Right cardiac atrium (tissue), 1 donor: ENCODE measurements around a stretch of chr11.

GRCh38 chr11:12017916-12018277 lies 9.5 kb upstream of the DKK3 start:
- PRO-cap: no peak

DNA sequence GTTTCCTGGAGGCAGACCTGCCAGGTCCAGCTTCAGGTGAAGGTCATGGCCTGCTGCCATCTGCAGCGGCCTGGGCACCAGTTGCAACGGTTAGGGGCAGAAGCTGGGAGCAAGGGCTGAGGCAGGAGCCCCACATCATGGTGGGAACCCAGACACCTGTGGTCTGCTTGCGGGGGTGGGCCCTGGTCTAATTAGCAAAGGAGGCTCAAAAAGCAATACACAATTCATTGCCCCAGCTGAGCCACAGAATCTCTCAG lies 42.6 kb upstream of the DKK3 start:
- PRO-cap: no peak

DNA sequence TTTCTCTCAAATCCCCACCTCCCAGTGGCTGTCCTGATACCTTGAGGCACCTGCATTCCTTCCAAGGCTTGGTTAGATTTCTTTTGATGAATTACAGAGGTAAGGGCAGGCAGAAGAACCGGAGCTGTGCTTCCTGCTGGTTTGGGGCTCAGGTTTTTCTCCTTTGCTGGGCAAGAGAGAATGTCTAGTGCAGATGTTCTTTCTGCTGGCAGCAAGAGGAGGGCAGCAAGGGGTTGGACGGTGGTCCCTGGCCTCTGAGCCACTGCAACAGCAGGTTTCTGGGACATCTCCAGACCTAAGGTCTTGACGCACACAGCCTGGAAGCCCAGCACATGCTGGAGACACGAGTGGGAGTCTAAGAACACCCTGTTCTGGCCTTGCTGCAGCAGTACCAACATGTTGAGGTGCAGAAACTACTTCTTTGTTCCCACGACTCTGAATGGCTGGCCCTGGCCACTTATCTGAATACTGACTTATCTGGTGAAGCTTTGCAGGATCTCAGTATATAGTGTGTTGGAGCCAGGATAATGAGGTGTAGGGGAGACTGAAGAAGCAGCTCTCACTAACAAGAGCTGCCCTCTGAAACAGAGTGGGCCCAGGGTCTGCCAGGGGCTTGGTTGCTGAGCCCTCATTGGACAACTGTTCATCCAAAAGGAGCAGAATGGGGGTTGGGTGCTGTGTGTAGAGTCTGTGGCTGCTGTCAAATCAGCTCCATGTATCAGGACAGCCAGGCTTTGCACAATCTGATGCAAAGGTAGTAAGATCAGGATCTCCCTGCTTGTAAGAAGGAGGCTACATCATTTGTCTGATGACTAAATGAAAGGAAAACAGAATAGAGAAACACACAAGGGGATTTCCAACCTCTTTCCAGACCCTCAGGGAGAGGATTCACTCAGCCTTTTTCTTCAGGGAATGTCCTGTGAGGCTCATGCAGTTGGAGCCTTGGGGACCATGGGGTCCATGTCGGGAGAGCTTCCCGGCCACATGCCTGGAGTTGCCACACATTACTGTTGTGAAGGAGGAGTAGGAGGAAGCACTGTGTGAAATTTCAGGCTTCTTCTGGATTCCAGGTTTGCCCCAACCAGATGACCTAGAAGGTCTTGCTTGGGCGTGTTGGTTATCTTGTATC lies 7.0 kb downstream of the MICAL2 start:
- PRO-cap: no peak

DNA sequence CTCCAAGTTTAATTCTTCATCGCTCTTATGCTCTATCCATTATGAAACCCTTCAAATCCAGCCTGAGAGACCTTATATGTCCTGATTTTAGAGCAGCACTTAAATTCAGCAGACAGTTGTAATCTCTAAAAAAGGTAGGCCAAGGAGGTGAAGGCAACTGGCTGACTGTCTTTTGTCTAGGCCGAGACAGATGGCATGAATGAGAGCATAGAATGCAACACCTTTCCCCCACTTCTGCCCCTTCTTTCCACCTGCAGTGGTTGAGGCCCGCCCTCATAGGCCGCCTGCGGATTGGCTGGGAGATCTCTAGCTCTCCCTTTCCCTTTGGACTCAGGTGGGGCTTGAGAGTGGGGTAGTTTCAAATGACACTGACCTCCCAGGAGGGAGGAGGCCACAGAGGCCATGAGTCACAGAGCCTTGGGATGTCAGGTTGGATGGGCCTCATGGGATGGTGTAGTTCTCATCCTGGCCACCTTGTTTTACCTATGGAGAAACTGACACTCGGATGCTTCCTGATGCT lies 9.0 kb downstream of the MICAL2 start:
- PRO-cap: no peak

DNA sequence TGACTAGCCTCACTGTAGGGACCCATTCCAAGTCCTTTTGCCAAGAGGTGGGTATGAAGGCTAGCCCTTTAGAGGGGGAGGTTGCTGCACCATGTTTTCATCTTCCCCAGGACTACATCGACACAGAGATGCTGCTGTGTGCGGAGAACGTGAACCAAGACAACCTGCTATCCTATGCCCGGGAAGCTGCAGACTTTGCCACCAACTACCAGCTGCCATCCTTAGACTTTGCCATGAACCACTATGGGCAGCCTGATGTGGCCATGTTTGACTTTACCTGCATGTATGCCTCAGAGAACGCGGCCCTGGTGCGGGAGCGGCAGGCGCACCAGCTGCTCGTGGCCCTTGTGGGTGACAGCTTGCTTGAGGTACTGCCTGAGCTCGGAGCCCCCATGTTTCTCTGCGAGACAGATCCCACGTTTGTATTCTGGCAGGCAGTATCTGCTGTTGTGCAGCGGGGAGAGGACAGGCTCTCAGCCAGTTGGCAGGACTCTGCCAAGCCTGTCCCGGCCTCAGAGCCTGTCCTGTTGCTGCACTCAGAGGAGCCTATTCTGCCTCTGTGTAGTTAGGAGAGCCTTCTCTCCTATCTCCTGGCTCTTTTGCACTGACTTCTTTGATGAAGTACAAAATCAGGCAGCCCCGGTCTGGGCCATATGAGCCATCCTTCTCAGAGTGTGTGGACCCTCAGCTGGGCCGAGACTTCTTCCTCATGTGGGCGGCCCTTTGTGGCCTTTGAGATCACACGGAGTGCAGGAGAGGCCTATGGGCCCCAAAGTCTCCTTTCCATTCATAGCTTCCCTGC lies 109.9 kb downstream of the MICAL2 start:
- PRO-cap: no peak

- PRO-cap: no peak
Measured at GRCh38 chr11:12236558-12237617, 126.5 kb downstream of the MICAL2 start.

- PRO-cap: no peak
Measured at GRCh38 chr11:12379816-12381052, 2.9 kb downstream of the PARVA start.

- PRO-cap: no peak
Measured at GRCh38 chr11:12388151-12388698, 10.9 kb downstream of the PARVA start.

DNA sequence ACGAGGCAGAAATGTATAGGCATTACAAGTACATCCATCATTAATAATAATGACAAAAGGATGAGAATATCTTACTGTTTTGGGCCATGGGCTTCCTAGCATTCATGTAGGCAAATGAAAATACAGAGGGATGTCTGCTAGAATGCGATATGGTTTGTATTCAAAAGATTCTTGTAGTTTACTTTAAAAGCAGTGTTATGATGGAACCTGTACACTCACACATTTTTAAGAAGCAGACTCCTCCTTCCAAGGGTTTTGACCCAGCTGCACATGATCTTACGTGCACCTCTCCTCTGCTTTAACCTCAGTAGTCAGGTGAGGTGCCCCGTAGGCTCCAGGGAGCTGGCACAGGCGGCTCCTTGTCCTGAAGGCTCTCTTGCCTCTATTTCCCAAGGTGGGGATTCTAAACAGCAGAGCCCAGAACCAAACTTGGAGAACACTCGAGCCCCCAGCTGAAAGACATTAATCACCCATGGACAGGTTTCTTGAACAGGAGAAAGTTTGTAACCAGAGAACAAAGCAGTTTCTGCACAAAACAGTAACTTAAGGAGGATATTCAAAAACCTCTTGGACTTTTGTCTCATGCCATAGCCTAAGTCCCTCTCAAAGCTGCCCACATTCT lies 36.1 kb downstream of the PARVA start:
- PRO-cap: no peak

- PRO-cap: no peak
Measured at GRCh38 chr11:12426560-12426977, 49.2 kb downstream of the PARVA start.

DNA sequence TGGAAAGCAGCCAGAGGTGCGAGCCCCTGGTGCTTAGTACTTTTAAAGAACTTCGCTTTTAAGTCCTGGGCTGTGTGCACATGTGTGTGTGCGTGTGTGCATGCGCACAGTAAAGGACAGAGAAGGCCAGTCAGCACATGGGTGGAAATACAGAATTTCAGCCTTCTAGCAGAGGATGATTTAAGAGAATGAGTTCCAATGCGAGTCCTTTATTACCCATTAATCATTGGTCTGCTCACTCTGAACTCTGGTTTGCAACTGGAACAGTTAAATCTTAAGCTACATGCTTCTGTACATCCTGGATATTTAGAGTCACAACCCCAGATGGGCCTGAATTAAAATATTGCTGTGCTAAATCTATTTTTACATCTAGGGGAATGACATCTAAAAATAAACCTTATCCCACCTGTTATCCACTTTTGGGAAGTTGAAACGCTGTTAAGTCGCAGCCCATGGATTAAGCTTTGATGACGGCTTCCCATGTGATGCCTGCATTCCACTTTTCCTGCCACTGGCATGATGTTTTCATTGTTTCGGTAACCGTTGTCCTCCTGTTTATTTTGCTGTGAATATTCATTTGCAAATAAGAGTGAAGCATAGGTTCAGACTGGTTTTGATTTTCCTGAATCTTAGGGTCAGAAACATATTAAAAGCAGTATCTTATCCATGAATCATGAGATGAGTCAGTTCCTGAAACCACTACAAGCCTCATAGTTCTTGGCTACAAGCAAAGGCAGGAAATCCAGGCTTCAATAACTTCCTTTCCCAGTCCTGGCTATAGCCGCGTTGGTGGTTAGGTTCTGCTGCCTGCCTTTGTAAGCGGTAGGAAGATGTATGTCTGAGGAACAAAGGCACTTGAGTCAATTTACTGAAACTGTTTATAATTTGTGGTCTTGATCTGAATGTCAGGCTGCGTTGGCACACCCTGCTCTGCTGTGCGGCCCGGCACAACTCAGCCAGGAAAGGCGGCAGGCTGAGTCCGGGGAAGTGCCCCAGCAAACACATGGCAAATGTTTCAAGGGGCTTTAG lies 19.2 kb downstream of the TEAD1 start:
- PRO-cap: unidirectional peak, plus-strand start at position 778 of the sequence

GRCh38 chr11:12723530-12724214 lies 49.5 kb downstream of the TEAD1 start:
- PRO-cap: no peak

GRCh38 chr11:12746533-12746932 lies 72.3 kb downstream of the TEAD1 start:
- PRO-cap: no peak

GRCh38 chr11:12863109-12864295 lies 145.6 kb upstream of the RASSF10 start:
- PRO-cap: no peak

GRCh38 chr11:13118176-13118538 lies 109.0 kb downstream of the RASSF10 start:
- PRO-cap: unidirectional peak, plus-strand start at chr11:13118450

DNA sequence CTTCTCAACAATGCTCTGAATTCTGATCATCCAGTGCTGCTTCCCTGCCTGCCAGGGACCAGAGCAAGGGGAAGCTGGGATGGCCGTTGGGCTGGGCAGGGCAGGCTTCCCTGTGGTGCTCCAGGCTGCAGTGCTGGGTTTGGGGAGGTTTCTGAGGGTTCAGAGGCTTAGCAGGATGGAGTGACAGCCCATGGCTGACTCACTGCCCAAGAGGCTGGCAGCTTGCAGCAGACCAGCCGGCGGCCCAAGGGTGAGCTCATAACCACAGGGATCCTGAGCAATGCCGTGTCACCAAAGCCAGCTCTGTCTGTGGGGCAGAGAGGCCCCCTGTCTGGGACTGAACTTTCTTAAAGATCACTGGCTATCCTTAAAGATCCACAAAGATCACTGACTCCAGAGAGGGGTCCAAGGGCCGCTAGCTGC lies 61.2 kb upstream of the BMAL1 start:
- PRO-cap: no peak

DNA sequence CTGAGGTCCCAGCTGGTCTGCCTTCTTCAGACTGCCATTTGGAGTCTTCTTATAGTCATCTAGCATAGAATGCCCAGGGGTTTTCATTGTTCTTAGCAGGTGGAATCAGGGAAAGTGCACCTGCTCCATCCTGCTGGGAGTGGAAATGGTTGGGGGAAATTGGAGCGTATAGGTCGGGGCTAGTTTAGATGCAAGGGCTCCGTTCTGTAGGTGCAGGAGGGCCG lies 28.3 kb downstream of the BMAL1 start:
- PRO-cap: no peak

GRCh38 chr11:13333290-13333977 lies 55.8 kb downstream of the BMAL1 start:
- PRO-cap: no peak

DNA sequence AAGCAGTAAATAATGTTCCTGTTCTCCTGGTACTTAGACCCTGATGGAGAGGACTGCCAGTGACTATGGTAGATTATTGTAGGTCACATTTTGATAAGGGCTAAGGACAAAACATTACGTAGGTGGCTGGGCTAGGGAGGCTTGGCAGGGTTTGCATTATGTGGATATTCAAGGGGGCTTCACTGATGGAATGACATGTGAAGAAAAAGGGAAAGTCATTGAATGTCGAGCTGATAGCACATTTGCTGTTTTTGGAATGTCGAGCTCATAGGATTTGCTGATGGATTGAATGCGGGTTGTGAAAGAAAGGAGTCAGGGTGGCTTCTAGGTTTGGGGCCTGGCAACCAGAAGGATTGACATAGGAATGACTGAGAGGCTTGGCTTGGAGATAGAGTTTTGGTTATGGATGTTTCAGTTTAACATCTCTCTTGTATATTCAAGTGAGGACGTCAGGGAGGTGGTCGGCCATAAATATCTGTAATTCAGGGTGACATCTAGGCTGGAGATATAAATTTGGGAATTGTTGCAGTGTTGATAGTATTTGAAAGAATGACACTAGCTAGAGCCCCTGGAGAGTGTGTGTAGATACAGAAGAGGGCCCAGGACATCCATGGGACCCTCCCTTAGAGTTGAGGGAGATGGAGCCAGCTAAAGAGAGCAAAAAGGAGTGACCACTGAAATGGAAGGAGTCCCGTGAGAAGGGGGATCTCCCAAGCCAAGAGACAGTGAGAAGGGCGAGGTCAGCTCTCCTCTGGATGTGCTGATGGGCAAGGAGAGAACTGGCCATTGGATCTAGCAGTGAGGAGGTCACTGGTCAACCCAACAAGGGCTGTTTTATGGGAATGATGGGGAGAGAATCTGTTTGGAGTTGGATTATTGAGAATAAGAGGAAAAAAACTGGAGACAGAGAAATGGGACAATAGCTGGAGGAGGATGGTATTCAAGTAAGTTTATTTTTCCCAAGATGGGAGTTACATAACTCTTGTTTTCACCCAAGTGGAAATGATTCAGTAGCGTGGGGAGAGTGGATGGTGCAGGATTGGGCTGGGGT lies 73.7 kb downstream of the BMAL1 start:
- PRO-cap: no peak

DNA sequence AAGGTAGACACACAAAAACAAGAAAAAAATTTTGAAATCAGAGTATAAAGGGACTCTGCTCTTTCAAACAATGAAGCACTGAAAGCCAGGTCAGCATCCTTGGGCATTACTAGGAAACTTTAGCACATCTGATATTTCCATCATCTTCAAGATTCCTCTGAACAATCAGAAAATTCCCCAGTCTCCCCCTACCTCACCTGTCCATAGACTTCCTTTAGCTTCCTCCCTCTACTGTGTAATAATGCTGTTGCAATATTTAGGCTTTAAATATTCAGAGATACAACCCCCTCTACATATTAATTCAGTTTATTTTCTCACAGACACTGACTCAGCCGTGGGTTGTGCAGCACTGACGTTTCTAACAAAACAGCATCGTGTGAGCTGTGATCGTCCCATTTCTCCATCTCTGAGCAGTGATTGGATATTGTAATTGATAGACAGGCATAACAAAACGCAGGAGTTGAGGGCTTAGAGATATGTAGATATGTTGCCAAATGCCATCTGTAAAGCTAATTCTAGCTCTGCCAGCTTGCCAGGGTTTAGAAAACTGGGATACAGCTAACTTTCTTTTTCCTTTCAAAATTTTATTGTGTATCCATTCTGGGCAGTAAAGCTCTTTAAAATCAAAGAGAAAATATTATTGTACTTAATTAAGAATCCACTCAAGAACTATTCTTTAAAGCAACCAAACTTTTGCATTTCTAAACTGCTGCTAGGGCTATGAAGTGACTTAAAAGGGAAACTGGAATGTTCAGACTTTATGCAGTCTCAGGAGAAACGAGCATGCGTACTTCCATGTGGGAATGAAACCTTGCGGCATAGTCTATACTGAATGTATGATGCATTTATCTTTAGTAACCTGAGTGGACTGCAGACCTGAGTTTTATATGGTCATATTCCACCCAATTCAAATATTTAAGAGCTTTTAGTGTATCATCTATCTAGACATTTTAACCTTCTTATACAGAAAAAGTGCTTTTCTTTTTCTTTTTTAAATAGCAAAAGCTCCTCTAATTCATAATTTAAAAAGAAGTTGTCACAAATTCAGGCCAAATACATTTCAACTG lies 22.8 kb downstream of the BTBD10 start:
- PRO-cap: no peak